Metastatic Liver Carcinoma in the Adrenal Gland (tissue), 2 donors: ENCODE measurements around the genes DPH1 and OR3A1.

GRCh38 chr17:1989181-1989575 is 36.0 kb downstream of the RTN4RL1 start:
- PRO-cap, 2 experiments, result no peak in any of the 2 experiments

GRCh38 chr17:1996675-1996993 is 28.5 kb downstream of the RTN4RL1 start:
- PRO-cap, 2 experiments, result no peak in any of the 2 experiments

DNA sequence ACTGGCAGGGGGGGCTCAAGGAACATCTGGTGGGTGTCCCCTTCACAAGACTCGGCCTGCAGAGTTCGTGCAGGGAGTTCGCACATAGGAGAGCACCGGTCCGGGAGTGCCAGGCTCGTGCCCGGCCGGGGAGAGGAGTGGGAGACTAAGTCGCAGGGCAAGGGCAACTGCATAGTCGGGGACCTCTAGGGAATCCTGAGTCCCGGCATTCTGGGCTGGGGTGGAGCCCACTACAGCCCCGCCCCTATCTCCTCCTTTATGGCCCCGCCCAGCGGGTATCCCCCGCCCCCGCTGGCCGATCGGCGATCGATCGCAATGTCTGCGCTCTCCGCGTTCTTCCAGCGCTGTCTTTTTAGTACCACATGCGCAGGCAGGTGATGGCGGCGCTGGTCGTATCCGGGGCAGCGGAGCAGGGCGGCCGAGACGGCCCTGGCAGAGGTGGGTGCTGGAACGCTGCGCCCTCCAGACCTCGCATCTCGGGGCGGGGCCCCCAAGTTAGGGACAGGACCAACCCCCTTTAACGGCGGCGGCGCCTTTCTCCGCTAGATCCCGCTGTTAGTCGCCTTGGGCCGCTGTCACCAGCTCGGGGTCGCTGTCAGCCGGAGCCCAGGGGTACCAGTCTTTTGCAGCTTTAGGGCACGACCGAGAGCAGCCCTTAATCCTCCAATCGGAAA is at the start of gene DPH1:
Gene DPH1 (plus strand): TSS at position 361 of the 674 bp plus-strand sequence.
- PRO-cap, 2 experiments, result peak in 2 of 2 experiments; most common plus-strand start position 363 of the sequence (in 2)

DNA sequence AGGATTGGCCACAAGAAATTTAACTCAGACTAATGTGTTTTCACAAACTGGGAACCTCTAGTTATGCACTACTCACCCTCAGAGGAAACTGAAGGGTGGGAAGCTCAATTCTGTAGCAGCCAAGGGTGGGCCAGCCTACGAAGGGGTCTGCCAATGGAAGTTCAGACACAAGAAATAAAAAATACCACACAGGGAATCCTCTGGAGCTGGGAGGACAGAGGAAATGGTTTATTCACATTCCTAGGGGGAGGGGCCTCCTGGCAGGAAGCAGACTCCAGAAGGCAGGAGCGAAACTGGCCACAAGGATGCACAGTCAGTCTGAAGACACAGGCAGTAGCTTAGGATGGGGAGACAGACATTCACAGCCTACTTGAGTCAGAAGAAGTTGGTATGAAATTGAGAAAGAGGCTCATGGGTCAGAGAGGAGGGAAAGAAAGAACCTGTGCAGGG is 36.2 kb downstream of the HIC1 start:
- PRO-cap, 2 experiments, result no peak in any of the 2 experiments

- PRO-cap, 2 experiments, result no peak in any of the 2 experiments
Observed at GRCh38 chr17:2177146-2177911, 122.4 kb downstream of the HIC1 start.

GRCh38 chr17:2214898-2215498 is 88.6 kb downstream of the SMG6 start:
- PRO-cap, 2 experiments, result no peak in any of the 2 experiments

GRCh38 chr17:2230604-2231367 is 72.8 kb downstream of the SMG6 start:
- PRO-cap, 2 experiments, result no peak in any of the 2 experiments

- PRO-cap, 2 experiments, result no peak in any of the 2 experiments
Observed at GRCh38 chr17:2250521-2251253, 52.9 kb downstream of the SMG6 start.

GRCh38 chr17:2253787-2254481 is 49.7 kb downstream of the SMG6 start:
- PRO-cap, 2 experiments, result no peak in any of the 2 experiments

- PRO-cap, 2 experiments, result peak in 1 of 2 experiments; most common minus-strand start chr17:2329207 (in 1)
Observed at GRCh38 chr17:2329034-2329687, 7.1 kb downstream of the TSR1 start.

- PRO-cap, 2 experiments, result no peak in any of the 2 experiments
Observed at GRCh38 chr17:2383783-2384355, 17.0 kb downstream of the MNT start.

GRCh38 chr17:2386034-2386304 is 14.9 kb downstream of the MNT start:
- PRO-cap, 2 experiments, result no peak in any of the 2 experiments

DNA sequence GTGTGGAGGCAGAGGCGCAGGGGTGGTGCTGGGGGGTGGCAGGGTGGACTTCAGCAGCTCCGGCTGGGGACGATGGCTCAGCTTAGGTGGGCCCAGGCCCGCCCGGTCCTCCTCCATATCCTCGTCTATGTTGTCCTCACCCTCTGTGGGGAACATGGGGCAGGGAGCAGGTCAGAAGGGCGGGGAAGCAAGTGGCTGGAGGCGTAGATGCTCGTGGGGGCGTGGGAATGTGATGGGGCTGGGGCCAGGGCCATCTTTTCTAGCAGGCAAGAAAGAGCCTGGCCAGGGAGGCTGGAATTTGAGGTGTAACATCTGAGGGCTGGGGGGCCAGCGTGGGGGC is 13.4 kb downstream of the MNT start:
- PRO-cap, 2 experiments, result no peak in any of the 2 experiments

DNA sequence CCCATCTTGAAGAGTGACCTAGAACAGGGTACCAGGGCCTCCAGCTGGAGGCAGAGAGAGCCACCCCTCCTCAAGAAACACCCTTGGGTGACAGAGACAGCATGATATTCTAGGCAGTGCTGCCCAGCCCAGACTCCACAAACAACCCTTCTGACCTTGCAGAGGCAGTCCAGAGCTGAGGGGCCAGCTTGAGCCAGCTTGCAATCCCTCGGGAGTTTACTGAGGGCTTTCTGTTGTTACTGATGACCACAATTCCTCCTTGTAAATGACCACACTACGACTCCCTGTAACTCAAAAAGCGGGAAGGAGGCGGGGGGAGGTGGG is 18.6 kb upstream of the MNT start:
- PRO-cap, 2 experiments, result no peak in any of the 2 experiments

DNA sequence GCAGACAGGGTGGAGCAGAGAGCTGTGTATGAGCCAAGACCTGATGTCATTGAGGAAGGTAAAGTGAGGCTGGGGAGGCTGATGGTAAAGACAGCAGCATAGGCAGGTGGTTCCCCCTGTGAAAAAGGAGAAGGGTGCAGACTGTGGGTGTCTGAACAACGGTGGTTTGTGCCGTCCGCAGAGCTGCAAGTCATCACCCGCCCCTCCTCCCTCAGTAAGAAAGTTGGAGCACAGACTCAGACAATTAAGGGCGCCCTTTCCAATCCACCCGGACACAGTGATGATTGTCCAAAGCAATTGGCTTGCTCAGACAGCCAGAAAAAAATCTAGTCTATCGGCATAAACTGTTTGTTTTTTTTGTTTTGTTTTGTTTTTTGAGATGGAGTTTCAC is 30.9 kb upstream of the METTL16 start:
- PRO-cap, 2 experiments, result no peak in any of the 2 experiments

GRCh38 chr17:2669752-2670395 is 41.7 kb downstream of the CLUH start:
- PRO-cap, 2 experiments, result no peak in any of the 2 experiments

- PRO-cap, 2 experiments, result no peak in any of the 2 experiments
Observed at GRCh38 chr17:2683628-2684801, 27.5 kb downstream of the CLUH start.

DNA sequence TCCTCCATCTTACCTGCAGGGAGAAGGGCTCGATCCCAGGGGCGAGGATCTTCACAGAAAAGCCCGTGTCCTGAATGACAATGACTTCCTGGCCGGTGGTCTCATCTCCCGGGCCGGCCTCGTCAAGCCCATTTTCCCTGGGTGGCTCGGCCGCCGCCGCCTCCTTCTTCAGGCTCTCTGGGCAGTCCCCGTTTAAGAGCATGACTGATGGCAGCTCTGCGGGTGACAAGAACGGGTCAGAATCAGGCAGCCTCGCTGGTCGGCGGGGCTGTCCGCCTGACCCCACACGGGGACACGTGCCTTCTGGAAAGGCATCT is 7.3 kb downstream of the CLUH start:
- PRO-cap, 2 experiments, result no peak in any of the 2 experiments

GRCh38 chr17:2786105-2786672 is 10.0 kb upstream of the RAP1GAP2 start:
- PRO-cap, 2 experiments, result no peak in any of the 2 experiments

DNA sequence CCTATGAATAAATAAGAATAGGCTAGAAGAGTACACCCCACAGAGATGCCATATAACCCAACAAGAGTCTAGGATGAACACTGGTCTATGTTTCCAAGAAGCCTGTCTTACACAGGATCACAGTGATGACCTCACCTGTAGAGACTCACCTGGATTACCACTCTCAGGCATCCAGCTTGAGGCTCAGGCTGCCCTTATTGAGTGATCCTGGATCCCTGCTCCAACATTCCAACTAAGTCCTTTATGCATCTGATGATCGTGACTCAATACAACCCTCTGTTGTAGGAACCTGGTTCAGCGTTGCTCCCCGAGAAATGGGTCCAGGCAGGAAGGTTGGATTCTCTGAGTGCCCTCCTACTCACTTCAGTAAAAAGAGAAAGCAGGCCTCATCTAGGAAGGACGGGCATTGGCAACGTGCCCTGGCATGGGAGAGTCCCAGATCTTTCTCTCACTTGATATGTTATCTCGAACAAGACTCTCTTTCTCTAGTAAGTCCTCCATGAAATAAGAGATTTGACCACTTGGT is at the start of gene OR3A1:
Gene OR3A1 (minus strand): TSS at position 227 of the 526 bp plus-strand sequence.
- PRO-cap, 2 experiments, result no peak in any of the 2 experiments